ENCODE results near the gene CAMK4.

DNA sequence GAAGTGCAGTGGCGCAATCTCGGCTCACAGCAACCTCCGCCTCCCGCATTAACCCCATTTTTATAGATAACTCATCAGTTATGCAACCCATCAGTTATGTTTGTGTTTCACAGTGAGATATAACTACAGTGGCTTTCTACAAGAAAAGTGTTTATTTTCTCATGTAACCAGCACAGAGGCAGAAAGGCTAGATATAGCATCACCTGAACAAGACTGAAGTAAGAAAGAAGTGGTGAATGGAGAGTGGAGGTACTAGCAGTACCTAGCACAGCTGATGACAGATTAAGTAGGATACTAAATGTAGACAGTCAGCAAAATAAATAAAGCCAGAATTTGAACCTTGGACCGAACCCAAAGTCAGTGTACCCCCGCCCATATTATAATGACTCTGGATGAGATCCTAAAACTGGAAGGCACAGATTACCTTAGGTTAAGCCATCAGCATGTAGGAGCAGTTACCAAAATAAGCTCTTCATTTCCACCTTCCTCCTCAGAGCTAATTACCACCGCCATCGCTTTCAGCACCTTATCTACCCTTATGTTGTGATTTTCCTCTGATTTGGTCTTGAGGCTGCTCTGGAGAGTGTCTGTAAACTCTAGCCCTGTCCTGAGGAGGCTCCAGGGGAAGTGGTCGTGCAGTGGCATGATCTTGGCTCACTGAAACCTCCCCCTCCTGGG, 91.0 kb downstream of the PJA2 start:
- PRO-cap: no peak

GRCh38 chr5:109408530-109409388, 1.0 kb downstream of the PJA2 start:
- PRO-cap: bidirectional peak, plus-strand start at chr5:109409115, minus-strand start at chr5:109409098; bidirectional peak, plus-strand start at chr5:109409461, minus-strand start at chr5:109409313

DNA sequence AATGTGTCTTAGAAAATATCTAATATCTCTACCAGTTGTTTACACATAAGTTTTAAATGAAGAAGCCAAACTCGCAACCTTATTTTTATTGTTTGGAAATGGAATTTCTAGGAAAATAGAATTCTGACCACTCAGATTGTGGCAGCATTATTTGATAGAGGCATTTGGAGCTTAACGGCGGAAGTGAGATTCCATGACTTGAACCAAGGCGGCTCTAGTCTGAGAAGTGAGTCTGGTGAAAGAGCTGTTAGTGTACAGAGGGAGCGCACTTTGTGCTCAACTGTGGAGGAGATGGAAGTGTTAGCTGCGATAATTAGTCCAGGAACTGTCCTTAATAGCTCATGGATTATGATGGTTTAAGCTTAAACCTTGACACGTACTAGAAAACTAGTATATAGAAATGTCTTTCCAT, 104.3 kb downstream of the MAN2A1 start:
- PRO-cap: no peak

GRCh38 chr5:109800145-109800806, 110.5 kb downstream of the MAN2A1 start:
- PRO-cap: no peak

- PRO-cap: no peak
Observed at GRCh38 chr5:109951657-109952172, 262.0 kb downstream of the MAN2A1 start.

- PRO-cap: no peak
Observed at GRCh38 chr5:110734839-110735184, 4.0 kb upstream of the SLC25A46 start.

GRCh38 chr5:110736736-110737088, 2.1 kb upstream of the SLC25A46 start:
- PRO-cap: no peak

DNA sequence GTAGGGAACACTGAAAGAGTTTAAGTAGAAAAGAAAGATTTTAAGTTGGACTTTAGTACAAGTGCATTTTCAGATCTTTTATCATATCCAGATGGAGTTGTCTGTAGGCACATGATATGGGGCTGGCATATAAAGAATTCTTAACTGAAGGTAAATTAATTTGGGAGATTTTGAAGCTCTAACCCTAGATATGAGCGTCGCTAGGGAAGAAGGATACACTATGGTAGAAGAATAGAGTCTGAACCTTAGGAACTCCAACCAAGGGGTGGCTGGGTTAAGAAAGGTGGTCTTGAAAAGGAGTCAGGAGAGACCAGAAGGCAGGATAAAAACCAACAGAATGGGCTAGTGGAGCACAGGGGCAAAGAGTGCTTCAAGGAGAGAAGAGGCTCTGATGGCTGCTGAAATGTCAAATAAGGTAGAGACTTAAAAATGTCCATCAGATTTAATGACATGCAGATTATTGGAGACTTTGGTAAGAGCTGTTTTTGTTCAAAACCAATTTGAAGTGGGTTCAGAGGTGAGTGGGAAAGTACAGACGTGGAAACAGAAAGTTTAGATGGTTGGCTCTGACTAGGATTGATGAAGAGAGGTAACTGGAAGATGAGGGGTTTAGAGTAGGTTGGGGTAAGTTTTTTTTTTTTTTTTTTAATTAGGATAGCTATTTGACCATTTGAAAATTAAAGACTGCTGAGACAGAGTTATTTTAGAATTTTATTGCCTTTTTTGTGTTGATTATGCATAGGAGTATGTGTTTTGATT, 14.0 kb downstream of the SLC25A46 start:
- PRO-cap: no peak

GRCh38 chr5:110816371-110816600, 77.5 kb downstream of the SLC25A46 start:
- PRO-cap: no peak

GRCh38 chr5:111103755-111105168, 12.1 kb downstream of the WDR36 start:
- PRO-cap: no peak

GRCh38 chr5:111223298-111224580, at the start of gene CAMK4:
TSS of gene CAMK4 (plus strand) at chr5:111224384.
- PRO-cap: bidirectional peak, plus-strand start at chr5:111224386, minus-strand start at chr5:111224254

GRCh38 chr5:111301981-111302488, 77.9 kb downstream of the CAMK4 start:
- PRO-cap: no peak

DNA sequence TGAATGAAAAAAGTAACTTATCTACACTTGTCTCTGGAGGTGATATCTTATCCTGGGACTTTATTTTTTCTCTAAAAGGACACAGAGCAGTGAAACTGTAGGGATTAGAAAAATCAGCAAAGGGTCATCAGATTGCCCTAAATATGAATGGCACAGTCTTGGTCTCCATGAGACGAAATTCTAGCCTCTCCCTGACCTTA, 120.2 kb upstream of the STARD4 start:
- PRO-cap: no peak

GRCh38 chr5:111742562-111743165, 14.3 kb downstream of the NREP start:
- PRO-cap: no peak

DNA sequence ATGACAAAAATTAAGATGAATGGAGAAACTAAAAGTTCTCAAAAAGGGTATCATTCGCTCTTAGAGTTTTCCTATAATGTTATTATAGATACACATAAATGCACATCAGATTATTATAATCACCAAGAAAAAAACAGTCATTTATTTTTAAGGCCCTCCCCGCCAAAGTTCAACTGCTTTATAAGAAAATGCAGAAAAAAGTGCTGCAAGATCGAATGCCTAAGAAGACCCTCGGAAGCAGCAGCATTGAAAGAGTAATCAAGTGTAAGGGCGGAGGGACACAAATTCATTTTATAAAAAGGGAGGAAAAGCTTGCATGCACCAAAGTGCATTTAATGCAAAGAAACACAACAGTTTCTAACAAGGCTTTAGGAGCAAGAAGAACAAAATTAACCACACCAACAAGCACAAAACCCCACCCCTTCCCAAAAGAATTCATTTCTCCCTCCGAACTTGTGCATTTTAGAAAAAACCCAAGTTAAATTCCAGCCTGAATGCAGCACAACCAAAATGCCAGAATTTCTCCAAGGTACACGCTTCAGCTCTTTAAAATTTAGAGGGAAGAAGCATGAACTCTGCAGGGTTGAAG, 437 bp downstream of the NREP start:
- PRO-cap: bidirectional peak, plus-strand start at position 290 of the sequence, minus-strand start at position 246 of the sequence

- PRO-cap: no peak
Observed at GRCh38 chr5:112109112-112109828, 309.8 kb downstream of the EPB41L4A start.

- PRO-cap: unidirectional peak, minus-strand start at chr5:112161660
Observed at GRCh38 chr5:112161388-112162097, 257.5 kb downstream of the EPB41L4A start.

- PRO-cap: no peak
Observed at GRCh38 chr5:112205711-112206369, 213.2 kb downstream of the EPB41L4A start.

- PRO-cap: no peak
Observed at GRCh38 chr5:112399570-112400055, 19.5 kb downstream of the EPB41L4A start.

DNA sequence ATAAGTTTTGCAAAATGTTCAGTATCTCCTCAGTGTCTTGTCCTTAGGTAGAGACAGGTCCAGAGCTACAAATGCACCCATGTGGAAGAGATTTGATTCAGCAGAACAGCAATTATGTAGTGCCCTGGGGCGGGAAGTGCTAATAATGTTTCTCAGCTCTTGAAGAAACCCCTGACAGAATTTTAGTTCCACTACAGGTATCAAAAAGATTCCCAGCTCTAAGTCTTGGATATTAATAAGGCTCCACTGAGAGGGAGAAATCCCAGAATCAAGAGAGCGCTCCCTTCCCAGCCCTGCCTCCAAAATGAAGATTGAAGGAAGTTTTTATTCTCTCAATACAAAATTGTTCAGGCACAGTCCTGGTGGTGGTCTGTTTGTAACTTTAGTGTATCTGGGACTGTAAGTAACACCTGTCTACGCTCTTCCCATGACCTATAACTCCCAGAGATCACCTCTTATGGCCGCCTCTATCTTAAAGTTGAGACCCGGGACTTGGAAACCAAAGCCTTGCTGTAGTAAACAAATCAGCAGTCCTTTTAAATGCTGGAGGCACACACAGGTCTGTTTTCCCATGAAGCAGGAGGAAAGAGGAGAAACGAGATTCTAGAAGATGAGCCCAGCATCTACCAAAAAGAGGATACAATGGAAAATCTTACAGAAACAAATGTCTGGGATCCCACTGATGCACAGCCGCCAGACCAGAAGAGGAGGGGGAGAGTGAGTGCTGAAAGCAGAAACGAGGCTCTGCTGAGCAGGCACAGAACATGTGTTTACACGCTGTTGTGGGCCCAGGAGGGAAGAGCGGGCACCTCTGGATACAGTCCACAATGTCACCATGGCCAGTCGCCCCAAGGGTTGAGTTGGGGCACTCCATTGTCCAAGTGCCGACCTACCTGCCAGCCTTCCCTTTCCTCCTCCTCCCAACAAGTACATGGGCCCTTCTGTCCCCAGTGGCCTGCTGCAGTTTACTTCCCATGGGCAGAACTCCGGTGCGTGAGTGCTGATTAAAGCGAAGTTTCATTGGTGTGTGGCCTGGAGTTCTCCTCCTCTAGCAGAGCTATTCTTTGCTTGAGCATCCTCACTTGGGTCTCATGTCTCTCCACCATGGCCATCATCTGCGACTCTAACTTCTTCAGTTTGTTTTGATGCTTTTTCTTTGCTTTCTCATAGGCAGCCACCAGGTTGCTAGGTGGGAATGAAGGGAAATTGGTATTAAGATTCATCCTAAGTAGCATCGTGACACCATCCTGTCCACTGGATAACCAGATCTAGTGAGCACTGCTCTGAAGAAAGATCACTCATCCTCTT, 50.2 kb downstream of the DCP2 start:
- PRO-cap: no peak

Measured in REH cell (cell line).